GM23248 (cell line): ENCODE measurements around the gene CASP8.

DNA sequence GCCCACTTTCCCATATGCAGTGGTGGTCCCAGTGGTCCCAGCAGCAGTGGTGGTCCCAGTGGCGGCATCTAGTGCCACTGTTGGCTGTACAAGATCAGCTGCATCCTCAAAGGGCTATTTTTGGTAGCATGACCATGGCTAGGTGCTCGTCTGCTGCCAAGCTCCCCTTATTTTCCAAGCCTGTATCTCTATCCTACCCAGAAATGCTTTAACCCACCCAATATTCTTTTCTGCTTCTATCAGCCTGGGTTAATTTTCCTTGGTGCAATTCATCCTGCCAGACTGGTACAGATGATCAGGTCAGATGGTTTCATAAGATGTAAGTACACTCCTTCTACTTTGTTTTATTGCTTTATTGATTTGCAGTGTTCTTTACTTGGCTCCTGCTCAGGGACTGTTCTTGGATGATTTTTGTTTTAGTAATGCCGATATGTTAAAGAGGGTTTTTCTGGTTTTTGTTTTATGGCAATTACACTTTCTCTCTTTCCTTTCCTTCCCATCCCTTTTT lies 2.5 kb upstream of the SGO2 start:
- RAMPAGE, long total RNA = no peak

GRCh38 chr2:200608935-200609501 lies 23.2 kb downstream of the AOX1 start:
- RAMPAGE, long total RNA = start-site peak on the plus strand at chr2:200609320-200609353, 24 and 22 reads in 2 replicates

- RAMPAGE, long total RNA = no peak
Measured at GRCh38 chr2:200747513-200747896, 64.2 kb upstream of the BZW1 start.

- RAMPAGE, long total RNA = no peak
Measured at GRCh38 chr2:200782229-200782682, 29.5 kb upstream of the BZW1 start.

- RAMPAGE, long total RNA = no peak
Measured at GRCh38 chr2:200787423-200787859, 24.3 kb upstream of the BZW1 start.

DNA sequence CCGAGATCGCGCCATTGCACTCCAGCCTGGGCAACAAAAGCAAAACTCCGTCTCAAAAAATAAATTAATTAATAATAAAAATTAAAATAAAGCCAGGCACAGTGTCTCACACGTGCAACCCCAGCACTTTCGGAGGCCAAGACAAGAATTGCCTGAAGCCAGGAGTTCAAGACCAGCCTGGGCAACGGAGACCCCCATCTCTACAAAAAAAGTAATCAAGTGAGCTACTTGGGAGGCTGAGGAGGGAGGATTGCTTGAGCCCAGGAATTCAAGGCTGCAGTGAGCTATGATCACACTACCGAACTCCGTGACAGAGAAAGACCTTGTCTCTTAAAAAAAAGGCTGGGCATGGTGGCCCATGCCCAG lies 18.9 kb downstream of the BZW1 start:
- RAMPAGE, long total RNA = no peak

DNA sequence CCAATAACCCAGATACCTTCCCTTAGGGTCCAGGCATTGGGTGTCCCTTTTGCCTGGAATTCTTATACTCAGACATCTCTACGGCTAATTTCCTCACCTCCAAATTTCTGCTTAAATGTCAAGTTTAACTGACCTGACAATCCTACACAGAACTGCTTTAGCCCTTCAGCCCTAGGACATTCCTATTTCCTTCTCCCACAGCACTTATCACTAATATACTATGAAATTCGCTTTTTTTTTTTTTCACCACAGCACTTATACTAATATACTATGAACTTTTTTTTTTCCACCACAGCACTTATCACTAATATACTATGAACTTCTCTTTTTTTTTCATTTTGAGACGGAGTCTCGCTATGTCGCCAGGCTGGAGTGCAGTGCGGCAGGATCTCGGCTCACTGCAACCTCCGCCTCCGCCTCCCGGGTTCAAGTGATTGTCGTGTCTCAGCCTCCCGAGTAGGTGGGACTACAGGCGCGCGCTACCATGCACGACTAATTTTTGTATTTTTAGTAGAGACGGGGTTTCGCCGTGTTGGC lies 612 bp downstream of the PPIL3 start:
- RAMPAGE, long total RNA = no peak

- RAMPAGE, long total RNA = no peak
Measured at GRCh38 chr2:200890348-200891045, 1.3 kb downstream of the NIF3L1 start.

DNA sequence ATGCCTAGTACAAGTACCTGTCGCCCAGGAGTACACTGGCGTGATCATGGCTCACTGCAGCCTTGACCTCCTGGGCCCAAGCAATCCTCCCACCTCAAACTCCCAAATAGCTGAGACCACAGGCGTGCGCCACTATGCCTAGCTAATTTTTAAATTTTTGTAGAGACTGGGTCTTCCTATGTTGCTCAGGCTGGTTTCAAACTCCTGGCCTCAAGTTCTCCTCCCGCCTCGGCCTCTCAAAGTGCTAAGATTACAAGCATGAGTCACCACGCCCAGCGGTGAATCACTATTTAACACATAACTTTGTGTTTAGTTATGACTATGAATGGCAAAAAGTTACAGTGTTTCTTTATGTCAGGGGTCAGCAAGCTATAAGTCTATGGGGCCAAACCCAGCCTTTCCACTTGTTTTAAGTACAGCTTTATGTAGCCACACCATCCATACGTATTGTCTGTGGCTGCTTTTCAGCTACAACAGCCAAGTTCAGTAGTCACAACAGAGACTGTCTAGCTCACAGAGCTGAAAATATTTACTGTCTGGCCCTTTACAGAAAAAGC lies 18.8 kb downstream of the ORC2 start:
- RAMPAGE, long total RNA = no peak

DNA sequence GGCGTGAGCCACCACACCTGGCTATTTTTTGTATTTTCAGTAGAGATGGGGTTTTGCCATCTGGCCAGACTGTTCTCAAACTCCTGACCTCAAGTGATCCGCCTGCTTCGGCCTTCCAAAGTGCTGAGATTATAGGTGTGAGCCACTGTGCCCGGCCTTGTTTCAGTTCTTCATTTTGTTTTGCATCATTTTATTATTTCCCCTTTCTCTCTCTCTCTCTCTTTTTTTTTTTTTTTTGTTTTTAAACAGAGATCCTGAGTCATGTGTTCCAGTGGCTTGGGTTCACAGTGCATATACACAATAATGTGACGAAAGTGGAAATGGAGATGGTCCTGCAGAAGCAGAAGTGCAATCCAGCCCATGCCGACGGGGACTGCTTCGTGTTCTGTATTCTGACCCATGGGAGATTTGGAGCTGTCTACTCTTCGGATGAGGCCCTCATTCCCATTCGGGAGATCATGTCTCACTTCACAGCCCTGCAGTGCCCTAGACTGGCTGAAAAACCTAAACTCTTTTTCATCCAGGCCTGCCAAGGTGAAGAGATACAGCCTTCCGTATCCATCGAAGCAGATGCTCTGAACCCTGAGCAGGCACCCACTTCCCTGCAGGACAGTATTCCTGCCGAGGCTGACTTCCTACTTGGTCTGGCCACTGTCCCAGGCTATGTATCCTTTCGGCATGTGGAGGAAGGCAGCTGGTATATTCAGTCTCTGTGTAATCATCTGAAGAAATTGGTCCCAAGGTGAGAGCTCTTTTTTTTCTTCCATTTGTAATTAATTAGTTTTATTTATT lies 26.1 kb downstream of the CASP10 start:
- RAMPAGE, long total RNA = no peak

GRCh38 chr2:201219748-201220753 lies 37.1 kb downstream of the CASP10 start:
- RAMPAGE, long total RNA = no peak

- RAMPAGE, long total RNA = no peak
Measured at GRCh38 chr2:201252490-201252854, 7.9 kb upstream of the CASP8 start.

DNA sequence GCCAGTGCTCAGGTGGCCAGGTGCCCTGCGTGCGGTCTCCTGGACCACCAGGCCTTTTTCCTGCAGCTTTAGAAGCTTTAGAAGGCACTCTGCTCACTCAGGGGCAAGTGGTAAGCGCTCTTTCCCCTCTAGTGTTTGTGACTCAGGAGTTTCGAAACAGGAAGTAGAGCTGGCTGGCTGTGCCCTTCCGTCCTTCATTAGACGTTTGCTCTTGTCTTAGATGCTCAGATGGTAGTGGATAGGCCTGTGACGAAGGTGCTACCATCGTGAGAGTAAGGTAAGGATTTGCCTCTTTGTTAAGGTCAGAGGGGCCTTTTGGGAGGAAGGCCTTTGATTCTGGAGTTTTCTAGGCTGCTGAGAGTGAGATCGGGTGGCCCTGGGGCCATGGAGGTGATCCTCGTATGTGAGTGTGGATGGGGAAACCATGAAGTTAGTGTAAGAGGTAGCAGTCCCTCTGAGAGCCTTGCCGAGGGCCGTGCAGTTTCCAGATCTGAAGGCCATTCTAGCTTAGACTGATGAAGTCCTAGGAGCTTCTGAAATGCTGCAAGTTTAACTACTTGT lies at the start of gene CASP8:
Gene CASP8 (plus strand): TSS at position 200 of the 561 bp plus-strand sequence.
- RAMPAGE, long total RNA = no peak

- RAMPAGE, long total RNA = no peak
Measured at GRCh38 chr2:201261980-201262301, 1.6 kb downstream of the CASP8 start.

DNA sequence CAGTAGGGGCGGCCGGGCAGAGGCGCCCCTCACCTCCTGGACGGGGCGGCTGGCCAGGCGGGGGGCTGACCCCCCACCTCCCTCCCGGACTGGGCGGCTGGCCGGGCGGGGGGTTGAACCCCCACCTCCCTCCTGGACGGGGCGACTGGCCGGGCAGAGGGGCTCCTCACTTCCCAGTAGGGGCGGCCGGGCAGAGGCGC lies 22.7 kb downstream of the CASP8 start:
- RAMPAGE, long total RNA = no peak

- RAMPAGE, long total RNA = no peak
Measured at GRCh38 chr2:201955504-201956048, 78.1 kb upstream of the FZD7 start.

DNA sequence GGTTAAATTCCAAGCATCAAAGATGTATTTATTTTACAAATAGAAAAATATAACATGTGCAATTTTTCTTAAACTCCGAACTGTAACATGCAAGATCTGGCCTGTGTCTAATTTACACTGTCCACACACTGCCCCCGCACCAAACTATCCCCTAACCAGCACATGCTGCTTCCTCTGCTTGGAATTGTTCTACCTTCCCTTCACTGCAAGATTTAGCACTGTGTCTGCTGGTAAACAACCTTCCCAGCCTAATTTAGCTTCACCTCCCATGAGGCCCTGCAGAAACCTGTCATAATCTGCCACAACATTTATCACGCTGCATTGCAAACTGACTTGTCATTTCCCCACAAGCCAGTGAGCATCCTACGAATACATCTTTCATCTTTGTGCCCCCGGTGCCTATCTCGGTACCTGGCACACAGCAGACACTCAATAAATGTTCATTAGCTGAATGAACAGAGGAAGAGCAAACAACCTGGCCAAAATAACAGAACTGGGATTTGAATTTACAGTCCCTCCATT lies 76.9 kb downstream of the SUMO1 start:
- RAMPAGE, long total RNA = no peak

DNA sequence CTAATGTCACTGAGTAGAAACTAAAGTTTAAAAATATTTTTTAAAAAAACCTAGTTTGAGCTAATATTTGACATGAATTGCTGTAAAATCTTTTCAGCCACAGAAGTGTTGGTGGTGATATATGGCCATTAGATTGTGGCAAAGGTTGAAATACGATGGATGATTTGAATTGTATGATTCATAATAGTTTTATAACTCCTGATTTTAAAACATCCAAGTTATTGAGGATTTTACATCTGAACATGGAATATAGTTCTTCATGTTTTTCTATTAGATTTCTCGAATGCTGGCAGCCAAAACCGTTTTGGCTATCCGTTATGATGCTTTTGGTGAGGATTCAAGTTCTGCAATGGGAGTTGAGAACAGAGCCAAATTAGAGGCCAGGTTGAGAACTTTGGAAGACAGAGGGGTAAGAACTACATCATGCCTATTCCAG lies 31.6 kb downstream of the NOP58 start:
- RAMPAGE, long total RNA = no peak

- RAMPAGE, long total RNA = no peak
Measured at GRCh38 chr2:202381282-202381856, 5.2 kb downstream of the BMPR2 start.

DNA sequence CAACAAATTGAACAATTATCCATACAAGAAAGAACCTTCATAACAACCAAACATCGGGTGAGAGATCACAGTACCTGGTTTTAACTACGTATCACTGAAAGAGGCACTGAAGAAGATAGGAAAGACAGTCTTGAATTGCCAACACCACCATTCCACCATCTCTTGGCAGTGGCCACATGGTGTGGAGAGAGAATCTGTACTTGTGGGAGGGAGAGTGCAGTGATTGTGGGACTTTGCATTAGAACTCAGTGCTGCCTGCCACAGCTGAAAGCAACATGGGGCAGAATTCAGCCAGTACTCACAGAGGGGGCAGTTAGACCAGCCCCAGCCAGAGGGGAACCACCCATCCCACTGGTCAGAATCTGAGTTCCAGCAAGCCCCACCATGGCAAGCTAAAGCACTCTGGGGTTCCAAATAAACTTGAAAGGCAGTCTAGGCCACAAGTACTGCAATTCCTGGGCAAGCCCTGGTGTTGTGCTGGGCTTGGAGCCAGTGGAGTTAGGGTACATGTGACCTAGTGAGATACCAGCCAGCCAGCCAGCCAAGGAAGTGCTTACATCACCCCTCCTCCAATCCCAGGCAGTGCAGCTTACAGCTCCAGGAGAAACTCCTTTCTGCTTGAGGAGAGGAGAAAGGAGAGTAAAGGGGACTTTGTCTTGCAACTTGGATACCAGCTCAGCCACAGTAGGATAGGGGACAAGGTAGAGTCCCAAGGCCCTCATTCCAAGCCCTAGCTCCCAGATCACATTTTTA lies 64.3 kb downstream of the ICA1L start:
- RAMPAGE, long total RNA = no peak